GM23248 (cell line): ENCODE results near the gene EARS2.

- RAMPAGE, long total RNA = no peak
Measured at GRCh38 chr16:21283275-21284228, 5.5 kb upstream of the CRYM start.

DNA sequence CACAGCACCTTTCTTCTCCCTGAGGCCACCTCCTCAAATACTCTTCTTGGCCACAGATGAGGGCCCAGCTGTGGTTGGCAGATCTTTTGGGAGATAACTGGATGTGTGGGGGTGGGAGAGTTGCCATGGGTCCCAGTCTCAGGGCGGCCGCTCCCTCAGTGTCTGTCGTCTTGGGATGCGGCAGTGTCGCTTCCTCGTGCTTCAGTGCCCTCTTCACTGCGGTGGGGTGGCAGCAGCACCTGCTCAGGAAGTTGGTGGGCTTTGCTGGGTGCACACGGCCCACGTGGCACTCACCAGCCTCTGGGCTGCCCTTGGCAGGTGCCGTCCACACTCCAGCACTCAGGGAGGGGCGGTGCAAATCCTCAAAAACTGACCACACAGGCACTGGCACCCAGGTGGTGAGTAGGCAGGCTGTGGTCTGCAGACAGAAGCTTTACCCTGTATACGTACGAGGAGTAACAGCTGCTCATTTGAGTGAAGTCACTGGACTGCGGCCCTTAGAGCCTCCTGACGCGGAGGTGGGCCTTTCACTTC is 81.9 kb upstream of the CRYM start:
- RAMPAGE, long total RNA = no peak

DNA sequence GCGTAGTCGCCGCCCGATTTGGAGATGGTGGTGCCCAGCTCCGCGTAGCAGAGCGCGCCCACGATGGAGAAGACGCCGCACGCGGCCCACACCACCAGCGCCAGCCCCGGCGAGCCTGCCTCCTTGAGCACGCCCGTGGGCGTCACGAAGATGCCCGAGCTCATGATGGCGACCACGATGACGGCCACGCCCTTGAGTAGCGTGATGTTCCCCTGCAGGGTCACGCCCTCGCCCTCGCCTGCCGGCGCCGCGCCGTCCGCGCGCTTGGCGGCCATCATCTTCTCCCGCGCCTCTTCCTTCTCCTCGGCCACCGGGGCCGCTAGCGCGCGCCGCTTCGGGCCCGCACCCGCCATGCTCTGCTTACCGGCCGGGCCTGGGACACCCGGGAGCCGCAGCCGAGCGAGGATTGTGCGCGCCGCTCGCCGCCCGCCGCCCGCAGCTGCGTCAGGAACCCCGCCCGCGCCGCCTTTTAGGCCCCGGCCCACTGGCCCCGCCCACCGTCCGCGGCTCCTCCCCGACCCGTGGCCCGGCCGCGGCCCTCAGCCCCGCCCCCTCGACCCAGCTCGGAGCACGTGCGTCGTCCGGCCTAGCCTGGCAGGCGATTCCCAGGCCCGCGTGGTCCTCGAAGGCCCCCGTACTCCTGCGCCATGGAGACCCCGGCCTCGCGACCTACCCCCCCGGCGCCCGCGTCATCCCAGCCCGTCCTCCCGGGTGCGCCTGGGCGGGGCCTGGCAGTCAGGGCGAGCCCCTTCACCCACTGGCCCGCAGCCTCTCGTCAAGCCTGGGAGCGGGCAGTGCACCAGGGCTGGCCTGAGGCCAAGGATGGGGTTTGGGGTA is 79.1 kb upstream of the METTL9 start:
- RAMPAGE, long total RNA = no peak

DNA sequence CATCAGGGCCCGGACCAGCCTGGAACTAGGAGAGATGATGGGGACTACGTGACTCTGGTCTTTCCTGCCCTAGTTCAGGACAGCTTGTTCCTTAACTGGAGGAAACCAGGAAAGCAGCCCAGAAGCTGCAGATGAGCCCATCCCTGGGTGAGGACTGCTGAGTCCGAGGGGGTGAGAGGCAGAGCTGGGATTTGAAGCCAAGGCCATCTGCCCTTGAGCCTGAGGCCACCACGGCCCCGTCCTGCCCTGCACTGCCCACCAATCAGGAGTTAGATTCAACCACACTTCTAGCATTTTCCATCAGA is 55.8 kb upstream of the METTL9 start:
- RAMPAGE, long total RNA = no peak

GRCh38 chr16:21808290-21808760 is 49.2 kb downstream of the NPIPB4 start:
- RAMPAGE, long total RNA = no peak

DNA sequence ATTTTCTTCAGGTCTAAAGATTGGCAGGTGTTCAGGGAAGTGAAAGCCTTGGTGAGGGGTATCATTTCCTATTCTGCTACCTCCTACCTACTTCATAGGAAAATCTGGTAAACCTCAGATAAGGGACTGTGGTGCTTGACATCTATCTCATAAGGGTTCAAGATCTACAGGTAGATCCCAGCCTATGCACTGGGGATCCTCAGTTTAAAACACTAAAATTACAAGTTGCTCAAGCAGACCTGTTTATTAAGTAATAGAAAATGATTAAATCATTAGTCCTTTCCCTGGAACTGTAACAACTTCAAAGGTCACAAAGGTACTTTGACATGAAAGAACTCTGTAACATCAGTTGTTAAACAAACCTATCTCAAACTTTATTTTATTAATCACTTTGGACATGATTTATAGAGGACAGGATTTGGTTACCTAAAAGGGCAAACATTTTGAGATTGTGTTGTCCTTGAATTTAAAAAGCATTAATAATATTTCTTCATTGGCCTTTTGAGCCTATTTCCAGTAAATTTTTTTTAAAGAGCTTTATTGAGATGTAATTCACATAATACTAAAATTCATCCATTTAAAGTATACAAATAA is 6.6 kb downstream of the MOSMO start:
- RAMPAGE, long total RNA = no peak

GRCh38 chr16:22206406-22207479 is 665 bp downstream of the EEF2K start:
- RAMPAGE, long total RNA = no peak

DNA sequence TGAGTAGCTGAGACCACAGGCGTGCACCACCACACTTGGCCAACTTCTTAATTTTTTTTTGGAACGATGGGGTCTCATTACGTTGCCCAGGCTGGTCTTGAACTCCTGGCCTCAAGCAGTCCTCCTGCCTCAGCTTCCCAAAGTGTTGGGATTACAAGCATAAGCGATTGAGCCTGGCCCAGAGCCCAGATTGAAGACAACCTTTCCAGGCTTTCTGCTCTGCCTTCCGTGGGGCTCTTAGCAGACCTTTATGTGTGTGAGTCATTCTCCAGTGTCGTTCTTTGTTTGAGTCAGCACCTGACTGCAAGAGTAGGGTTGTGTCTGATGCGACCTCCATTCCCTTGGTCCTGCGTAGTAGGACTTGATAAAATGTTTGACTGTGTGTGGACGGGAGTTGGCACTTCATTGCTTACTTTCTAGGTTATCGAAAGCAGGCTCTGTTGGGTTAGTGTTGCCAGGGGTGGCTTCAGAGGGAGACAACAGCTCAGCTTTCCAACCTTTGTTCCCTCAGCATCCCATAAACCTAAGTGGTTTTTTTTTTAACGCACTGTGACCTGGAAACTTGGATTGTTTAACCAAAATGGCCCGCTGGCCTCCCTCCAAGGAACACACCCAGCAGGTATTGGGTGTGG is 26.4 kb downstream of the EEF2K start:
- RAMPAGE, long total RNA = no peak

- RAMPAGE, long total RNA = no peak
Measured at GRCh38 chr16:22369397-22370007, 4.9 kb downstream of the CDR2 start.

- RAMPAGE, long total RNA = no peak
Measured at GRCh38 chr16:22375374-22375675, 906 bp upstream of the CDR2 start.

DNA sequence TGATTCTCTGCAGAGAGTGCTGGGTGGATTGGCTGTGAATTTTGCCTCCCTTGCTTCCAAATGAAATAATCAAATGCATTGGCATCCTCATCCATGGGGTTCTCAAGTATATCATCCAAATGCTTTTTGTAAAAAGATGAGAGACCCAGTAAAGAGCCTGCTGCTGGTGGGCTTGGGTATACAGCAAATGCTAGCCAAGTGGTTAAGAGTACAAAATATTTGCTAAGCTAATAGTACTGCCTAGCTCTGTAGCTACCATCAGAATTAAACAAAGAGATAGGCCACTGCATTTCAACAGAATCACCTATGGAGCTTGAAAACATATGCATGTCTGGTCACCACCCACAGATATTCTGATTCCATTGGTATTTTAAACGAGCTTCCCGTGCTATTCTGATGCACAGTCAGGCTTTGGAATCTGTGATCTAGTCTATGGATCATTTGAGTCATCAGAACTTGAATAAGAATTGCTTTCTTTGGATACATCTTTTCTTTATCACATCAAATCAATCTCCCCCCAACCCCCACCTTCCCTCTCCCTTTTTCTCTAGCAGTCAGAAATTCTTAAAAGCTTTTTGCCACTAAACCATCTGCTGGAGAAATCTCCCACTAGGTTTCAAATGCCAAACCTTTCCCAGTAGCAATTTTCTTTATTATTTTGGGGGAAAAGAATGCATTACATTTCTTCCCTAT is 124.6 kb downstream of the NPIPB5 start:
- RAMPAGE, long total RNA = no peak

GRCh38 chr16:22673489-22673854 is 140.5 kb upstream of the HS3ST2 start:
- RAMPAGE, long total RNA = no peak

- RAMPAGE, long total RNA = no peak
Measured at GRCh38 chr16:22694834-22695479, 119.0 kb upstream of the HS3ST2 start.

- RAMPAGE, long total RNA = no peak
Measured at GRCh38 chr16:22782230-22782962, 31.6 kb upstream of the HS3ST2 start.

DNA sequence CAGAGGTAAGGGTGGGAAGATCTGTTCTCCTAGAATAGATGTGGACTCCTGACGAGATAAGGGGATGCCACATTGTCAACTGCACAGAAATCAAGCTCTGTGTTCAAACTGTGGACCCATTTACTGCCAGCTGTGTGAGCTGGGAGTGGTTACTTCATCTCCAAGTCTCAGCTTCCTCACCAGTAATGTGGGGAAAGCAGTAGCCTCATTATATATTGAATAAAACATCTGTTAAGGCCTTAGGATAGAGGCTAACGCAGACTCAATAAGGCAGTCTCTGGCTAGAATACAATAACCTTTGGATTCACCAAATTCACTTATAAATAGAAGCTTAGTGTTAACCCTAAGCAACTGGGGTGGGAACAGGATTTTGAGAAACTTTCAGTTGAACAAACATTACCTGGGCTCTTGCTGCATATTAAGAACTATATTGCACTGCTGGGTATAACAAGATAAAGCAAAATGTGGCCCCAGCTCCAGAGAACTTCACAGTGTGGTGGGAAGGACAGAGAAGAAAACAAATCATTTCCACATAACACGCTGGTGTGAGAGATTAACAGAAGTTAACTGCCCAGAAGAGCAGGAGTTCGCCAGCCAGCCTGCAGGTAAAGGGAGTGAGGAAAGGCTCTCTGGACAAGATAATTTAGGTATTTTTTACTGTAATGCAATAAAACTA is 57.2 kb downstream of the USP31 start:
- RAMPAGE, long total RNA = no peak

DNA sequence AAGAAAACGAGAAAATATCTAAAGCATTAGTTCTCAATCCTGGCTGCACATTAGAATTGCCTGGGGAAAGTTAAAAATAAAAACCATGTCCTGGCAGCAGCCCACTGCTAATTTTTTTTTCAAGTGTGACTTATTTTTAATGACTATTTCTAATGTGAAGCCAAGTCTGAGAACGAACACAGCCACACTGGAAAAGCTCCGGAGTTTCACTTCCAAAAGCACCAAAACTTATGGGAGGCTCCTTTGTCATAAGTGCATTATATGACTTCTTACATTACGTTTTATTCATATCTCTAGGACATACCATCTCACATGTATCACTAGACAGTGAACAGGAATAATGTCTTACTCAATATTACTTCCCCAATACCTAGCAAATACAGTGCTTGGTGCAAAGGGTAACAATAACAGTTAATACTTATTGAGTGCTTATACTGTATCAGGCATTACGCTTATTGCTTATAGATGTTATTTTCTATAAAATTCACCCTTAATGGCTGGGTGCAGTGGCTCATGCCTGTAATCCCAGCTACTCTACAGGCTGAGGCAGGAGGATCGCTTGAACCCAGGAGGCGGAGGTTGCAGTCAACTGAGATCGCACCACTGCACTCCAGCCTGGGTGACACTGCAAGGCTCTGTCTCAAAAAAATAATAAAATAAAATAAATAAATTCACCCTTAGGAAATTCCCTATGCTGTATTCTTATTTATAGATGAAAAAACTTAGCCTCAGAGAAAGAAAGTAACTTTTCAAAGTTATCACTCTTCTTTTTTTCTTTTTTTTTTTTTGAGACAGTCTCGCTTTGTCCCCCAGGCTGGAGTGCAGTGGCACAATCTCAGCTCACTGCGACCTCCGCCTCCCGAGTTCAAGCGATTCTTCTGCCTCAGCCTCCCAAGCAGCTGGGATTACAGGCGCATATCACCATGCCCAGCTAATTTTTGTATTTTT is 30.6 kb downstream of the USP31 start:
- RAMPAGE, long total RNA = no peak

GRCh38 chr16:23464811-23465671 is 12.1 kb upstream of the COG7 start:
- RAMPAGE, long total RNA = no peak

DNA sequence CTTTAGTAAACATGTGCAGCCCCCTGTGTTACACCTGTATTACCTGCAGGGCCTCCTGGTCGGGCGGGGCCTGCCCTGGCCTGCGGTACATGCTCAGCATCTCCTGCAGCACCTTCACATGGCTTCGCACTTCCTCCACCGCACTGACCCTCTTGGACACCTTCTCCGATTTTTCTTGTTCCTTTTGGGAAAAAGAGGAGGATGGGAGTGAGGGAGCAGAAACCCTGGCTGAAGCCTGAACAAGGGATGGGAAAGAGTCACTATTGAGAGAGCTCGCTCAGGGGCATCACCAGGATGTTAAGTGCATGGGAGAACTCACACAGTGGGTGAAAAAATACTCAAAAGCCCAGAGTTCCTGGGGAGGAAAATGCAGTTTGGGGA is 24.3 kb downstream of the GGA2 start:
- RAMPAGE, long total RNA = no peak

DNA sequence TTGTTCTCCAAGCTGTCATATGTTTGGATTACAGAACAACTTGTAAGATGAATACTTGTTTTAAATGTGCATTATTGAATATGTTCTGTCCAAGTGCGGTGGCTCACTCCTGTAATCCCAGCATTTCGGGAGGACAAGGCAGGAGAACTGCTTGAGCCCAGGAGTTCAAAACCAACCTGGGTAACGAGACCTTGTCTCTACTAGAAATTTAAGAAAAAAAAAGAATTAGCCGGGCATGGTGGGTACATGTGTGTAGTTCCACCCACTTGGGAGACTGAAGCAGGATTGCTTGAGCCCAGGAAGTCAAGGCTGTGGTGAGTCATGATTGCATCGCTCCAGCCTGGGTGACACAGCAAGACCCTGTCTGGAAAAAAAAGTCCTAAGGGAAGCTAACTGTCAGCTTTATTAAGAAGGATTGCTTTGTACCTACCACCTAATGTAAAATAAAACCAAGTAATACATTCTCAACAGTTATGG is 18.6 kb downstream of the EARS2 start:
- RAMPAGE, long total RNA = no peak

- RAMPAGE, long total RNA = no peak
Measured at GRCh38 chr16:23556882-23557911, at the start of gene EARS2. TSS of gene EARS2 (minus strand) at chr16:23557350.